ENCODE data around the gene DIPK1A.

DNA sequence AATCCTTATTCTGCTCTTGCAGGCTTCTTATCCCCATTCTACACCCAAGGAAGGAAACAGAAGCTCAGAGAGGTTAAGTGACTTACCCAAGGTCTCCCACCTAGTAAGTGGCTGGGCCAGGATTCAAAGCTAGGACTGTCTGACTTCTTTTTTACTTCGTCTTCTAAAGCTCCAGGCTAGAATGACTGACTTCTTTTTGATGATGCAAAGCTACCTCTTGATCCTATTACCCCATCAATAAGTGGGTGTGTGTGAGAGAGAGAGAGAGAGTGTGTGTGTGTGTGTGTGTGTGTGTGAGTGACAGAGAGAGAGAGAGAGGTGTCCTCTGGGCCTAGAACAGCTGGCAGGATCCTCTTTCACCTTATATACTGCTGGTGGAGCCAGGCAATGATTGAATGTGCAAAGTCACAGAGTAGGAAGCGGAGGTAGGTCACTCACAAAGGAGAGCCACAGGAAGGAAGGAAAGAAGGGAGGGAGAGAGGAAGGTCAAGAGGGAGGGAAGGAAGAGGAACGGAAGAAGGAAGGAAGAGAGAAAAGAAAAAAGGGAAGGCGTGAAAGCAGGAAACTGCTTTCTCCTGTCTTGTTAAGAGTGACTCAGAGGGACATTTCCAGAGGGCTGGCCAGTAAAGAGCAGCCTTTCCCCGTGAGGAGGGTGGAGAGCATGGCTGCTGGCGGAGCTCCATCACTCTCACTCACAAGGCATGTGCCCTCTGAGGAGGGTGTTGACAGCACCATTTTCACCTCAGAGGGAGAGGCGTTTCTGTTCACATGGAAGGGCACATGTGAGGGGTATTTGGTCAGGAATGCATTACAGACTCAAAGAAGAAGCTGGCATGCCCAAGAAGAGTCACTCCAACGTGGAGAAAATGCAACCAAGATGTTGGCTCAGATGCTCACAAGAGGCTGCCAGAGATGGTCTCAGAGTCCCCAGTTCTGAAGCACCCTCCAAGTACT lies 69.0 kb downstream of the CDC7 start:
- PRO-cap: no peak

- PRO-cap: unidirectional peak, minus-strand start at chr1:91582657
These were observed 81.9 kb downstream of the CDC7 start for GRCh38 chr1:91582603-91582956.

- PRO-cap: no peak
These were observed 186.4 kb downstream of the TGFBR3 start for GRCh38 chr1:91699472-91699985.

- PRO-cap: no peak
These were observed 93.9 kb downstream of the TGFBR3 start for GRCh38 chr1:91792039-91792443.

DNA sequence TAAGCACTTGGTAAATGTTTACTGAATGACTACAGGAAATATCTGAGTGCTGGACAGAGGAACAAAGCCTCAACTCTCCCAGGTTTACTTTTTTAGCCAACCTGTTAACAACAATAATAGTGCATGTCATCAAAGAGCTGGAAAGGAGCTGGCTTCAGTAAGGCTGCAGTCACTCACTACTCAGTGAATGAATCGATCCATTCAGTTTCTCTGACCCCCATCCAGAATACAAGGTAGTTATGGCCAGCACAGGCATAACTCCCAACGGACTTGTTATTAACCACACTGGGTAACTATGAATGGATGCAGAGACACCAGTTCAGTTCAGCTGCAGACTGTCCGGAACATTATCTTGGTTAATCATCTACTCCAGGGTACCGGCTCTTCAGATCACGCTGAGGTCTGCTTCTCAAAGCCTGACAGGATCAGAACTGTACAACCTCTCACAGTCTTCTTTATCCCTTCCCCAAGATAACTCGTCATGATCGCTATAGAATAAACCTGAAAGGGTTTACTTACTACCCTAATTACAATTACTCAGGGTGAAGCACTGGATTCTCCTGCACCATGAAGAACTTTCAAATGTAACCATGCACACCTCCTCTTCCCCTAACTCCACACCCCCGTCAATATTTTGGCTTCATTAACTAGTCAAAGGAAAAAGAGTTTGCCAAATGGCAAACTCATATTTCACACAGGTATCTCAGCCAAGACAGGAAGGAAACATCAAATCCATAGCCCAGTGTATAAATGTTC lies 58.1 kb downstream of the TGFBR3 start:
- PRO-cap: no peak

DNA sequence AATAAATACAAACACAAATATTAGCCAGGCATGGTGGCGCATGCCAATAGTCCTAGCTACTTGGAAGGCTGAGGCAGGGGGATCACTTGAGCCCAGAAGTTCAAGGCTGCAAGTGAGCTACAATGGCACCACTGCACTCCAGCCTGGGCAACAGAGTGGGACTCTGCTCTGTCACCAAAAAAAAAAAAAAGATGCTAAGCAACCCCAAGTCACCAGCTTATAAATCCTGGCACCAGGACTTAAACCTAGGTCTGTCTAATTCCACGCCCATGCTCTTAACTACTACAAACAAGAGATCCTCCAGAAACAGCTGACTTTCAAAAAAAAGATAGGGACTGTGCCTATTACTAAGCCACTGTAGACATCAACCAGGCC lies 15.1 kb downstream of the TGFBR3 start:
- PRO-cap: no peak

DNA sequence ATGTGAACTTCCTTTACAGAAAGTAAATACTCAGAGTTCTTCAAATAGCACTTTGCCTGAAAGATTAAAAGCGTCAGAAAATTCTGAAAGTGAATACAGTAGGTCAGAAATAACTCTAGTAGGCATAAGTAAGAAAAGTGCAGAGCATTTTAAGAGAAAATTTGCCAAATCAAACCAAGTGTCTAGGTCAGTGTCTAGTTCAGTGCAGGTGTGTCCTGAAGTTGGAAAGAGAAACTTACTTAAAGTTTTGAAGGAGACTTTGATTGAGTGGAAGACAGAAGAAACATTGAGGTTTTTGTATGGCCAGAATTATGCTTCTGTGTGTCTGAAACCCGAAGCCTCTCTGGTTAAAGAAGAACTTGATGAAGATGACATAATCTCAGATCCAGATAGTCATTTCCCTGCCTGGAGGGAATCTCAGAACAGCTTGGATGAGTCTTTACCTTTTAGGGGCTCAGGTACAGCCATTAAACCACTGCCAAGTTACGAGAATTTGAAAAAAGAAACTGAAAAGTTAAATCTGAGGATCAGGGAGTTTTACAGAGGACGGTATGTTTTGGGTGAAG lies 25.0 kb downstream of the RPAP2 start:
- PRO-cap: no peak

GRCh38 chr1:92441685-92442398 lies 44.9 kb downstream of the GFI1 start:
- PRO-cap: no peak

DNA sequence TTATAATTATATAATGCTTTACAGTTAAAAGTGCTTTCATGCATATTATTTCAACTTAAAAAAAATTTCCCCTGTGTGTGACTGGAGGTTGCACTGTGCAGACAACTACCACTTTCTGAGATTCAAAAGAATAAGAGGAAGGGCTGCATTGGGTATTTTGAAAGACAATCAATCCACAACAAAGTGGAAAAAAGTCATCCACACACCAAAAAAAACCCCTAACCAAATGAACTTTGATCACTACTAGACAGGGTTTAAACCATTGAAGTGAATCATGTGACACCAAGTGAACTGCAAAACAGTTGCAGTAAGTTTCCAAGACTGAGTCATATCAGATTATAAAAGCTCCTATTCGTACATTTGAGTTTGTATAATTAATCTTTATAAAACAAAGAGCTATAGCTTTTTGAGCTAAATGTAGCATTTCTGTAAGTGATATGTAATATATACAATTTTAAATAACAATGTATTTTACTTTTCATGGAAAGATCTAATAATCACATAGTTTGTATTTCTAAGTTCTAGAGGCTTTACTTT lies 50.3 kb upstream of the GFI1 start:
- PRO-cap: no peak

DNA sequence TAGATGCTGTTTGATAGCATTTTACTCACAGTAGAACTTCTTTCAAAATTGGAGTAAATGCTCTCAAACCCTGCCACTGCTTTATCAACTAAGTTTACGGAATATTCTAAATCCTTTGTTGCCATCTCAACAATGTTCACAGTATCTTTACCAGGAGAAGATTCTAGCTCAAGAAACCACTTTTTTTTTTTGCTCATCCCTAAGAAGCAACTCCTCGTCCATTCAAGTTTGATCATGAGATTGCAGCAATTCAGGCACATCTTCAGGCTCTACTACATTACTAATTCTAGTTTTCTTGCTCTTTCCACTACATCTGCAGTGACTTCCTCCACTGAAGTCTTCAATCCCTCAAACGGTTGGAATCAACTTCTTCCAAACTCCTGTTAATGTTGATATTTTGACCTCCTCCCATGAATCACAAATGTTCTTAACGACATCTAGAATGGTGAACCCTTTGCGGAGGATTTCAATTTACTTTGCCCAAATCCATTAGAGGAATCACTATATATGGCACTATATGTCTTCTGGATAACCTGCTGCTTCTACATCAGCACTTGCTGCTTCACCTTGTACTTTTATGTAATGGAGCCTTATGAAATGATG lies 55.5 kb upstream of the GFI1 start:
- PRO-cap: no peak

- PRO-cap: no peak
These were observed 87.2 kb downstream of the EVI5 start for GRCh38 chr1:92697596-92698176.

DNA sequence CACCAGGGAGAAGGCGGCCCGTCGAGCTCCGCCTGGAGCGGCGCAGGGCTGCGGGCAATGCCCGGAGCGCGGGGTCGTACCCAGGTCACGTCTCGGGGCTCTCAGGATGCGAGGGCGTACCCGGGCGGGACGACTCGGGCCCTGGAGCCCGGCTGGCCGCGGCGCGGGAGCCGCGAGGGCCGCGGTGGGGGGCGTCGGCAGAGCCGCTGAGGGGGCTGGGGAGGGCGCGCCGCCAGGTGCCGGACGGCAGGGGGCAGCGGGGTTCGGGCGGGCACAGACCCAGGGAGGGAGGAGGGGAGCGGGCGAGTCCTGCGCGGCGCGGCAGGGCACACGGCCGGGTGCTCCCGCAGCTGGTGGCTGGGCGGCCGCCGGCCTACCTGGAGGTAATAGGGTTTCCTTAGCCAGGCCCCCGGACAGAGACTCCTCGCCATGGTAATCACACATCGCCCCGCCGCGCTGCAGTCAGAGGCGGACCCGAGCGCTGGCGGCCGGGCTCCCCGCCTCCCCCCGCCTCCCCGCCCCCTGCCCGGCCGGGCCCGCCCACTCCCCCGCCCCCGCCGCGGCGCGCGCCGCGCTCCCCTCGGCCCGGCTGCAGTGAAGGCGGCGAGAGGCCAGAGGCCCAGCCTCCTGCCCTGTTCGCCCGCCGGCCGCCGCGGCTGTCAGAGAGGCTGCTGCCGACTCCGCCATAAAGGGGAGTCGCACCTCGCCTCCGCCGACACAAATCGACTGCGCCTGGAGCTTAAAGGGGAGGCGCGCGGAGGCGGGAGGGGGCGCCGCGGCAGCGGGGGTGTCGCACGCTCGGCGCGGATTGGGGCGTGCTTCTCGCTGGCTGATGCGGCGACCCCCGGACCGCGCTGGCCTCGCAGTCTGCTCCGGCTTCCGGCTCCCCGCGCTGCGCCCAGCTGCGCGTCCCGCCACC lies at the start of gene DIPK1A:
Gene DIPK1A (minus strand): TSS at position 464 of the 919 bp plus-strand sequence.
- PRO-cap: unidirectional peak, plus-strand start at position 132 of the sequence; bidirectional peak, plus-strand start at position 315 of the sequence, minus-strand start at position 199 of the sequence; bidirectional peak, plus-strand start at position 594 of the sequence, minus-strand start at position 517 of the sequence

DNA sequence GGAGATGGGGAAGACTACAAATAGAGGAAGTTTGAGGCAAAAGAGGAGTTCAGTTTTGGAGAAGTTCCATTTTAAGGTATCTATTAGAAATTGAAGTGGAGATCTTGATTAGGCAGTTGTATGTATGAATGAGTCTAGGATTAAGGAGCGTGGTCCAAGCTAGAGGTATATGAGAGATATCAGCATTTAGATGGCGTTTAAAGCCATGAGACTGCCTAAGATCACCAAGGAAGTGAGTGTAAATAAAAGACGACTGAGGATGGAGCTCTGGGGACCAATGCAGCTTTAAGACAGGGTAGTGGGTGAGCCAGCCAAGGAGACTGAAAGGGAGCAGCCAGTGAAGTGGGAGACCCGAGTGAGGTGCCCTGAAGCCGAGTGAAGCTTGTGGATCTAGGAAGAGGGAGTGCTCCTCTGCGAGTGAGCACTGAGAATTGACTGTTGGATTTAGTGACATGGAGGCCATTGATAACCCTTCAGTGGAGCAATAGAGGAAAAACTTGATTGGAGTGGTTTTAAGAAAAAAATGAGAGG lies 2.0 kb upstream of the DIPK1A start:
- PRO-cap: no peak

GRCh38 chr1:92964823-92965427 lies 3.7 kb upstream of the DIPK1A start:
- PRO-cap: no peak

DNA sequence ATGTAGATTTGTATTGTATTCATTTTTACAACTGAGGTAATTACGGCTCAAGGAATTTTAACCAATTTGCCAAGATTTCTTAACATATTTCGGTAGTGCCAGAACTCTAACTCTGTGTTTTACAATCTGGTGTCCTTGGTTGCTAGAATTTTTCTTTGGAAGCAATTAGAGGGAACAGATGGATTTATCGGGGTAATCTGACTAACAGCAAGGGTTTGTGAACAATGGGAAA lies 1.1 kb downstream of the MTF2 start:
- PRO-cap: no peak

DNA sequence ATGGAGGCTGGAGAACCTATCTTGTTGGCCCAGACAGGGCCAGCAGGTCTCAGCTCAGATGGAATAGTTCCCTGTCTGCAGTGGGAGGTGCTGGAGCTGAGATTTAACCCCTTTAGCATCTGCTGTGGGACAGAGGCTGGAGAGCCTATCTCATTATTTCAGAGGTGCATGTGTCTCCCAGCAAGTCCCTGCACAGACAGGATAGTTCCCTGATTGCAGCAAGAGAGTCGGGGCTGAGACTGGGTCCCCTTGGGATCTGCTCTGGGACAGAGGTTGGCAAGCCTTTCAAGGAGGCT lies 72.7 kb downstream of the CCDC18 start:
- PRO-cap: no peak

DNA sequence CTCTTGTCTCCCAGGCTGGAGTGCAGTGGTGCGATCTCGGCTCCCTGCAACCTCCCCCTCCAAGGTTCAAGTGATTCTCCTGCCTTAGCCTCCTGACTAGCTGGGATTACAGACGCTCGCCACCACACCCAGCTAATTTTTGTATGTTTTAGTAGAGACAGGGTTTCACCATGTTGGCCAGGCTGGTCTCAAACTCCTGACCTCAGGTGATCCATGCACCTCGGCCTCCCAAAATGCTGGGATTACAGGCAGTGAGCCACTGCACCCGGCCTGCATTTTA lies 67.7 kb upstream of the DR1 start:
- PRO-cap: no peak

DNA sequence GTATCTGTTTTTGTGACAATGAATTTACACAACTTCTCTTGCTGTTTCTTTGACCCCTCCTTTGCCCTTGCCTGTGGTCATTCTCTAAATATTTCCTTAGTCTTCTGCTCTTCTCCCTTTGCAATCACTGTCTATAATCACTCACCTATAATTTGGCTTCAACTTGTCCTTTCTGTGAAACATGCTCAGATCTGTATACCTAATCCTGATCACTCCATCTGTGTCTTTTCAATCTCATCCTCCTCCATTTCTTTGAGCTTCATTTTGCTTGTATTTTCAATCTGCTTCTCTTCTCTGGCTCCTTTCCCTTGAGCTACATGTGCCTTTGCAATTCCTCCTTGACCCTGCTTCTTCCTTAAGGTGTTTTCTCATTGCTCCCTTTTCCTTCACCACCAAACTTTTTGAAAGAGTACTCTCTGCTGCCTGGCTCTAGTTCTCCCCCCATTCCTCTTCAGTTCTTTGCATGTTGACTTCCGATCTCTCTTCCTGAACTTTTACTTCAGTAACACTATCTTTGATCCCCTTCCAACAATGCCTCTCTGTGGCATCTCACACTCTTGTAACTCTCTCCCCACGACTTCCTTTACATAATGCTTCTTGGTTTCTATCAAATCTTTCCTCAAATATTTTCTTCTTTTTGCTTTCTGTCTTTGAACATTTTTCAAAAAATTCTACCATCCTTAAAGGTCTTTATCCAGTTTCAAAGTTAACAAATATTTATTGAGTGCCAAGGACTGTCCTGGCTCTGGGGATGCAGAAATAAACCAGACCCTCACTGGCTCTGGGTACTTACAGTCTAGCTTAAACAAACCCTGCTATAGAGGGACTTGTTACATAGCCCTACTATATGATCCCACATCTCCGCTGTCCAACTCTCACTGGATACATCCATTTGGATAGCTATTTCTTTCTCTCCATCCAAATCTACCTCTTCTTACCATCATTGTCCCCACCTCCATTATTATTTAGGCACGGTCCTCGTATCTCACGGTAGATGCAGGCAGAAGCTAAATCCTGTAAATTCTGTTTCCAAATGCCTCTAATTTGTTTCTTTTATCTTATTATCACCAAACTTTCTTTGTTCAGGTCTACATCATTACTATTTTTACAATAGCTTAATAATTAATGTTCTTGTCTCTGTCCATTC lies 4.7 kb upstream of the DR1 start:
- PRO-cap: no peak

GRCh38 chr1:93347352-93347843 lies 1.7 kb downstream of the DR1 start:
- PRO-cap: no peak

DNA sequence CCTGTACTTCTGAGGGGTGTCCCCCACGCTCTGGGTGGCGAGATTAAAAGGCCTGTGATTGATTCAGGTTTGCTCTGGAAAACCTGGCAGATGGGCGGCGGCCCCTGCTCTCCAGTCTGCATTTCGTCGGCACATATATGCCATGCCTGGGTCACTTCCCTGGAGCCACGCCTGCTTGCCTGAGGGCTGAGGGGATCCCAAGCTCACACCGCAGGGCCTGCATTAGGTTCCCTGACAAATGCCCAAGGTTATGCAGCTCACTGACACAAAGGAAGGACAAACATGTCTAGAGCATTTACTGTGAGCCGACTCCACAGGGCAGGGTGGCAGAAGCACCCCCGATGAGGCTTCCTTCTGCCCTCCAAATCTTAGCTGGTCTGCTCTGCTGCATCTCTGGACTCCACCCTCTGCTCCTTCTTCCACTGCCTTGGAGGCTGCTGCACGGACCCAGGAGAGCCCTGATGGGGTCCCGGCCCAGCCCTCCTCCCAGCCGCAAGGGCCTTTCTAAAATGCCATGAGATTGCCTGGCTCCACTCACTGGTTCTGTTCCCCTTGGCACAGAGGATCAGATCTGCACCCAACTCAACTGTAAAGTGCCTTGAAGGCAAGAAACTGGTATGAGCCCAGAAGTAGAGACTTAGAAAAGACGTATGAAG lies 103.8 kb downstream of the BCAR3 start:
- PRO-cap: no peak

Data from duodenum (tissue), 1 donor.